ENCODE measurements around a stretch of chr3.

DNA sequence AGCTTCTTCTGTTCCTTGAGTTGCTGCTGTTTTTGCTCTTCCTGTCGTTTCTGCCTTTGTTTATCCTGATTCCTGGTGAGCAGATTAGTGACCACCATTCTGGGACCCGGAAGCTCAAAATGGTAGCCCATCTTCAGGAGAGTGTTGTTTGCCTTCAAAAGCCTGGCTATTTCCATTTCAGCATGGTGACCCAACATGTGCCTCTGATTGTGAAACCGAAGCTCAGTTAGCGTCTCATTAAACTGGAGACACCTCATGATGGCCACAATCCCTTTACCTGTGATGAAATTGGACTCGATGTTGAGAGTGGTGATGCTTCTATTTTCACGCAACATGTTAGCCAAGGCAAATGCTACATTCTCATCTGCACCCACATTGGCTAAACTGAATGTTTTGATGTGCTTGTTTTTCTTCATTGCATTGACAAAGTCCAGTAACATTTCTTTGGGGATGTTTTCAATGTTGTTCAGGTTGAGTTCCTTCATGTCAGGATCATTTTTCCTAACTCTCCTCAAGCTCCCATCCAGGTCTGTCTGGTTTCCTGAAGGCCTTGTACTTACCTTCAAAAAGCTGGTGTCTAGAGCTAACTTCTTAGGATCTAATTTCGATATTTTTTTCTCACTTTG is 3.2 kb downstream of the LMOD3 start:
- PRO-cap, result no peak
- RAMPAGE, long total RNA, 4 experiments, result no peak in any of the 4 experiments

- PRO-cap, result unidirectional peak, minus-strand start at chr3:69353581; unidirectional peak, minus-strand start at chr3:69353687
- RAMPAGE, long total RNA, 4 experiments, result start-site peak on the minus strand in 3 of 4 experiments, at chr3:69353547-69353771 at its widest, 18 to 34 reads per replicate
Observed at GRCh38 chr3:69353126-69354182, 32.4 kb downstream of the FRMD4B start.

DNA sequence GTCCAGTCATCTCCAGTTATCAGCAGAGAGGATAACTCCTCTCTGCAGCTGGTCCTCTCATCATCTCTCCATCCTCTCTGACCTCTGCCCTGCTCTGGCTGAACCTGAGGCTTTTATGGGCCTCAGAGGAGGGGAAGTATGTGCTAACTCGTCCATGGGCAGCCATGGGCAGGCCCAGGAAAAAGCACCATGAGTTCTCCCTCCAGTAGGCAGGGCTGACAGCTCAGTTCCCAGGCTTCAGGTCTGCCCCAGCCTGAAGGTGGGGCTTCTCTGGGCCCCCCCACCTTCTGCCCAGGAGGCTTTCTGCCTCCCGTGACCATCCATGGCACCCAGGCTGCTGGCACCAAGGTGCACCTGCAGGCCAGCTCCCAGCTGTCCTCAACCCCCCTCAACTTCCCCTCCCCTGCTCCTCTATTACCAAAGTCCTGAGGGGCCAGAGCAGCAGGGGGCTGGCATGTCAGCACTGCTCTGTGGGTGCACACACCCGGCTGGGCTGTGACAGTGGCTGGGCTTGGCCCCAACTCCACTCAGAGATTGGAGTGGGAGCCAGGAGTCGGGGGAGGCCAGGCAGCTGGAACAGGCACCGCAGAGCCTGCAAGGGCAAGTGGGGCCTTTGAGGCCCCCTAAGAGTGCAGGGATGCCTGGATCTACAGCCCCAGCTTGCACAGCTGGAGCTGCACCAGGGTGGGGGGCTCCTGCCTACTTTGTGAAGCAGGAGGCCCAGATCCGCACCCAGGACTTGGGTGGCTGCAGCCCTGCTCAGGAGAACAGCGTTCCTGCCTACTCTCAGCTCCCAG is 99.0 kb upstream of the FRMD4B start:
- PRO-cap, result no peak
- RAMPAGE, long total RNA, 4 experiments, result no peak in any of the 4 experiments

DNA sequence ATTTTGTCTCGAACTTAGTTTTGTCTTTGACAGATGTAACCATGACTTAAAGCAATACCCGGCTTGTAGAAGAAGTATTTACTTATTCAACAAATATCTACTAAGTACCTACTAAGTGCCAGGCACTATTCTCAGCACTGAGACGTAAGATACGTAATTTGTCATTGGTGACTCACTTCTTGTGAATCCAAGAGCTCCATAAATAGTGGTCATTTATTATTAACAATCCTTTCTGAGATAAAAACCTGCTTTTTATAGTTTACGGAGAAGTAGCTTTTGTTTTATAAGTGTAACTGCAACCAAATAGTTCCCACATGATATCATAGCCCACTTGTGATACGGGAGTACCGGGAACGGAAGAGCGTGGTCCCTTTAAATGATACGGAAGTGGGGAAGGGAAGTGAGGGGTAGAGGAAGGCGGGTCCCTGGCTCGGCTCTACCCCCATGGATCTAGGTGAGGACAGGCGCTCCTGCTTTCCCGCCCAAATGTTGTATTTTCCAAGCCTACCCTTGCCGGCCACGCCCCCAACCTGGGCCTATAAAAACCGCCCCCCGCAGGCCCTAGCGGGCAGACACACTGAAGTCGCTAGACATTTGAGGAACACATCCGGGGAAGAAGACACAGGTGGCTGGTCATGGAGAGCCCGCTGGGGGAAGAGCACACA is 260.0 kb downstream of the MITF start:
- PRO-cap, result no peak
- RAMPAGE, long total RNA, 4 experiments, result no peak in any of the 4 experiments

- PRO-cap, result no peak
- RAMPAGE, long total RNA, 4 experiments, result no peak in any of the 4 experiments
Observed at GRCh38 chr3:70956061-70956541, 627.4 kb downstream of the FOXP1 start.

DNA sequence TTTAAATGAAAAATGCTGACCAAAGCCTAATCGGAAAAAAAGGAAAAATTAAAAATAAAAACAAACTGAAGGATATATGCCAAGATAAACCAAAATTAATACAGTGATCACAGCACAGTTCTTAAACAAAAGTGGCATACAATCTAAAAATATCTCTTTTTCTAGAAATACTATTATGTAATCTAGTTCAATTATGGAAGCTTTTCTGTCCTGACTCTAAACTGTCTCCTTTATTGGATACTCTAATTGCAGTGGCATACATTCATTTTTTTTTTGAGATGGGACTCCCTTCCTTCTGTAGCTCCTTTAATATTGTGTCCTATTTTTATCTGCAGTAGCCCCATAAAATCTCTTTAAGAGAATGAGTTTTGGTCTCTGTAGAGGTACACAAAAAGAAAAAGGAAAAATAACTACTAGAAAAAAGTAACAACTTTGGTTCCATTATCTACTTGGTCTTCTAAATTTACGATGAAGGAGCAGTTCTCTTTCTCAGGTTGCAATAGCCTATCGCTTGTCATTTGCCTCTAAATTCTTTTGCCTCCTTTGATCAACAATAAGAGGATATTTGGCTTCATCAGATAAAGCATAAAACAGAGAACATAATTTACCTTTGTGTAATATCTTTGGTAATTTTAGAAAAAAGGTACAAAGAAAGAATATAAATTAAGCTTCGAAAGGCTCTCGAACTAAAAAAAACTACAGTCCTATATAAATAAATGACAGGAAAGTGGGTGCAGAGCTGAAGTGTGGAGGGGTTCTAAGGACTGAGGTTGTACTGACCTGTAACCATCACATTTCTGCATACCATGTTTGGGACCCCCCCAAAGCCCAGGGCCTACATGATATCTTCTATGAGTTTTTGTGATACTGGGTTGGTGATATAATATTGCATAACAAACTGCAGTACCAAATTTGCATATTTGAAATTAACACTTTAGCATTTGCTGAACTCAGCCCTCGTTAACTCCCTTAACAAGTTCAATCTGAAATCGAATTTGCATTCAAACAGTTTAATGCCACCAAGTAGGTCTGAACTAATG is 626.3 kb downstream of the FOXP1 start:
- PRO-cap, result no peak
- RAMPAGE, long total RNA, 4 experiments, result start-site peak on the minus strand in 1 of 4 experiments, centred at position 602 of the sequence, 15 reads per replicate

DNA sequence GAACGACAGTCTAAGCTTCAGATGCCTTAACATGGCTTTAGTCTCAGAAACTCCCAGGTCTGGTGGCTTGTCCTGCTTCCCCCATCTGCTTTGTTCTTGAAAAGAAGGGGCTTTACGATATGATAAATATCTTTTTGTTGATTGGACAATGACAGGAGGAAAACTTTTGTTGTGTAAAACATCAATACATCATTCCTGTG is 535.9 kb downstream of the FOXP1 start:
- PRO-cap, result no peak
- RAMPAGE, long total RNA, 4 experiments, result no peak in any of the 4 experiments

GRCh38 chr3:71066139-71066645 is 517.3 kb downstream of the FOXP1 start:
- PRO-cap, result unidirectional peak, minus-strand start at chr3:71066375
- RAMPAGE, long total RNA, 4 experiments, result no peak in any of the 4 experiments

DNA sequence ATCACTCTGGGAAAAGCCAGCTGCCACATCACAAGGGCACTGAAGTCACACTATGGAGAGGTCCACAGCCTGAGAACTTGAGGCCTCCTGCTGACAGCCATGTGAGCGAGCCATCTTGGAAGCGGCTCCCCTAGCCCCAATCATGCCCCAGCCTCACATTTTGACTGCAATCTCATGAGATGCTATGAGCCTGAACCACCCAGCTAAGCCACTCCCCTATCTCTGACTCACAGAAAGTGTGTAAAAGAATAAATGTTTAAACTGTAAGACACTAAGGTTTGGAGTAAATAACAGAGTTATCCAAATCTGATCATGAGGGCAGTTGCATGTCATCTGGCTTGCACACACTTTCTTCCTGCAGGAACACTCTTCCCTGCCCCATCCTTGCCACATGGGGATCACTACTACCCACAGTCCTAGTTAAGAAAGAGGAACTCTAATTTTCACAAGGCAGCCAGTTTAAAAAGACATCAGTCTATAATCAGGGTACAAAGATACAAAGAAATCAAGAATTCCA is 494.2 kb downstream of the FOXP1 start:
- PRO-cap, result no peak
- RAMPAGE, long total RNA, 4 experiments, result no peak in any of the 4 experiments

DNA sequence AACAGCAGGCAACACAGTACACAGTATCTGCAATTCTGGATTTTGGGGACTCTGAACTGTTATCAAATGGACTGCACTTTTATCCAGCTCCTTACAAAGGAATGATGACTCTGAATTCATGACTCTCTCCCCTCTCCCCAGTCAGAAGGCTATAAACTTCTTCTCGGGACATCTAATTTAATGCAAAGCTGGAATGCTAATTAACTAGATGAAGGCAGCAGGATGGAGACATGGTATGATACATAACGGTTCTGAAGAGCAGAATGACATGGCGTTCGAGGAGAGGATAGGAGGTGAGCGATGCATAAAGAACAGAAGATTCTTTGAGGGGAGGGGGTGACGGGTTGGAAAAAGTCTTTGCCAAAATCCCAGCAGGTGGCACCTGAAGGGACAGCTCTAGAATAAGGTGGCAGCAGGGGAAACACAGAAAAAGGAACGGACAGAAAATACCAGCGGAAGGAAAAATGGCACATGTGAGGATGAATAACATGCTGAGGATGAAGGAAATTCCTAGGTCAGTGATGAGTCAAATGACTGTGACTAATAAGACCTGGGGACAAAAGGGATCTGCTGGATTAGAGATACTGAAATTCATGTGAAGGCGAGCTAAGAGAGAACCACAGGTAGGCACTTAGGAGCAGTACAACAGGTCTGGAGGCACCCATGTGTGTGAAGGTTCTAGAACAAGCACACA is 482.7 kb downstream of the FOXP1 start:
- PRO-cap, result no peak
- RAMPAGE, long total RNA, 4 experiments, result start-site peak on the minus strand in 1 of 4 experiments, centred at position 188 of the sequence, 7 reads per replicate

- PRO-cap, result no peak
- RAMPAGE, long total RNA, 4 experiments, result start-site peak on the minus strand in 1 of 4 experiments, at chr3:71142704-71142774 at its widest, 5 reads per replicate
Observed at GRCh38 chr3:71142554-71142888, 441.0 kb downstream of the FOXP1 start.

GRCh38 chr3:71210180-71211025 is 373.1 kb downstream of the FOXP1 start:
- PRO-cap, result bidirectional peak, plus-strand start at chr3:71210667, minus-strand start at chr3:71210529
- RAMPAGE, long total RNA, 4 experiments, result no peak in any of the 4 experiments

DNA sequence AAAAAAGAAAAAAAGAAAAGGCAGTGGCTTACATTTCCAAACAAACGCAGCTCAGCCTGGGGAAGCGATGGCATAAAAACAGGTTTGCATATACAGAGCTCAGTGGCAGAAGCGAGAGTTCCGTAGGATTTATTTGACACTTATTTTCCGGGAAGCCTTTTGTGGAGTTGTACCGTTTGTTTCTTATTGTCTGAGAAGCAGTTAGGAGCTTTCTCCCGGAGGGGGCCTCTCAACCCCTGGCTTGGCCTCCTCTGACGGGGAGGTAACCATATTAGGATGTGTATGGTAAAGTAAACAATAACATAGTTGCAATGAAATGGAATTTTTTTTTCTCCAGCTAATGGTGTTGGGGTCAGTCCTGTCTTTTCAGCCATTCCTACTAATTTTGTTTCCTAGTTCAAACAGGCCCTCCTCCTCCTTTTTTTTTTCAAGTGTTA is 338.5 kb downstream of the FOXP1 start:
- PRO-cap, result no peak
- RAMPAGE, long total RNA, 4 experiments, result no peak in any of the 4 experiments

DNA sequence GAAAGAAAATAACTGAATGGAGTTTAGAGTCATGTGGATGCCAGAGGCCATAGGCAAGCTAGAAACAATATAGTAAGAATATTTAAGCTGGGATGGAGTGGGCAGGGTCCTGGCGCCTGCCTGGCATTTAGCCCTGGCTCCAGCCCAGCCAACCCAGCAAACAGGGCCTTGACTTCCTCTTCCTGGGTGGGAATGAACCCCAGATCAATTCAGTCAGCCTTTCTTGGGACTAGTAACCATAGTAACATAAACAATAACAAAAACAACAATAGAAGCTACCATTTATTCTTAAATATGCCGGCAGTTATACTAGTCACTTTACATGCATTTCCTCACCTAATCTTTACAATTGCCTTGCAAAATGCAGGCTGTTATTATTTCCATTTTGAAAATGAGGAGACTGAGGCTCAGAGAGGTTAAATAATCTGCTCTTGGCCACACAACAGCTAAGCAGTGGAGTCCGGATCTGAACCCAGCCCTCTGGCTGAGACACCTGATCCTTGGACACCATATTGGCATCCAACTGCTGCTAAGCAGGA is 334.4 kb downstream of the FOXP1 start:
- PRO-cap, result no peak
- RAMPAGE, long total RNA, 4 experiments, result no peak in any of the 4 experiments

GRCh38 chr3:71254079-71254786 is 329.3 kb downstream of the FOXP1 start:
- PRO-cap, result no peak
- RAMPAGE, long total RNA, 4 experiments, result no peak in any of the 4 experiments

DNA sequence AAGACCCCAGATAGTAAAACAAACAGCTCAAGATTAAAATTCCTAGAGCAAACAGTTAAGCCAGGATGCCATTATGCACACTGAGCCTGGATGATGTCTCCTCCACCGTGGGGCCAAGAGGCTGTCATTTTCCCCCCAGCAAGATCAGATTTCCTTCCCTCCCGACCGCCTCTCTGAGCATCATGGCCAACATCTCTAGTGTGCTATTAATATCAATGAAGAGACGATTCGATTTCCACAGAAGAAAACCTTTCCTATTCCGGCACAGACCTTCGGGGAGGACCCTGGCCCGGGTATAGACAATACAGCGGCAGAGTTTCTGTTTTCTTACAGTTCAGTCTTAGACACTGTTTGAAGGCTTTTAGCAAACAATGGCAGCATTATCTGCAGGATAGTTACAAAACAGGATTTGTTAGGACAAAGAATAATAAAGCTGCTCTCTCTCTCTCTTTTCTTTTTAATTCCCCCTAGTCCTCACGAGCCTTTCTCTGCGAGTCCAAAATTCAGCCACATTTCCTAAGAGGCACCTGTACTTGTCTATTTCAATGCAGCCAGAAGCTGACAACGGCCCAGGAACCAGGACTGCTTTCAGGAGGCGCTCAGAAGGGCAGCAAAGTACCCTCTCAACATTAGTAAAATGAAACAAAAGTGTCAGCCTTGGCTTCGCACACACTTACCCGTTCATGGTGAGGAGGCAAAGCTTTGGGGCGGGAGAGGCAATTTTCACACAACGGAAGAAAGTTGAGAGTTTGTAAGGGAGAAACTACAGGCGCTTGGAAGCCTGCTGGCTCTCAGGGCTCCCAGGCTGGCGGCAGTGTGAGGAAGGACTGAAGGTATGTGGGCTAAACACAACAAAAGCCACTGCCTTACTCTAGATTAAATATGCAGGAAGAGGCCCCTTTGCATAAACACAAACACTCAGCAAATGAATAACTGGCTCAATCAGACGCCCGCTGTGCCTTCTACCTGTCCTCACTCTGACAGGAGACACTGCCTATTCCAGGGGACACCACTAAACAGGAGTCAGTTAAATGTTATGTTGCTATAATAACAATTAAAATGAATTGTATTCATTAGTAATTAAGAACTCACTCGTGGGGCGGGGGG is 278.0 kb downstream of the FOXP1 start:
- PRO-cap, result unidirectional peak, minus-strand start at position 829 of the sequence
- RAMPAGE, long total RNA, 4 experiments, result start-site peak on the minus strand in 1 of 4 experiments, centred at position 768 of the sequence, 17 reads per replicate

- PRO-cap, result no peak
- RAMPAGE, long total RNA, 4 experiments, result no peak in any of the 4 experiments
Observed at GRCh38 chr3:71372291-71372810, 211.2 kb downstream of the FOXP1 start.

GRCh38 chr3:71428787-71429818 is 154.4 kb downstream of the FOXP1 start:
- PRO-cap, result no peak
- RAMPAGE, long total RNA, 4 experiments, result no peak in any of the 4 experiments

DNA sequence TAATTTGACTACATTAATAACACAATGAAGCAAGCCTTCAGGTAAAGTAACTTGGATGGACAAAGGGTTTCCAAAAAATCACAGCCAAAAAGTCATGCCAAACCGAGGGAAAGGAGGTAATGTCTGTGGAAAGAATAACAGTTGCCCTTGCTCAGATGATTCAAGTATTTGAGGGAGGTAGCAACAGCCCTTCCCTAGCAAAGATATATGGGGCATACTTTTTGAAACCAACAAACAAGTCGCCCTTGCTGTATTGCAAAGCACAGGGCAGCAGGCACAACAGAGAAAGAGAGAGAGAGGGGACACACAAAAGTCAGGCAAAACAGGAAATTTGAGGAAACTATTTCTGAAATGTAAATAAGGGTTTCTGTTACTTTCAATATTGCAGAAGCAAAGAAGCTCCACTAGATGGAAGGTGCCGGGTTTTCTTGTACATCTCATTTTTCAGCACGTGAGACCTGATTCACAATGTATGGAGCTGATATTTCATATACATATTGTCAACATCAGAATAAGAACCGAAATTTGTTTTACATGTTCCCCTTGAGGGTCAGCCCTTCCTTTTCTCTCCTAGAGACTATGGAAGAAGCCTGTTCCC is 127.5 kb downstream of the FOXP1 start:
- PRO-cap, result no peak
- RAMPAGE, long total RNA, 4 experiments, result no peak in any of the 4 experiments

GRCh38 chr3:71728872-71729337 is 3.7 kb upstream of the EIF4E3 start:
- PRO-cap, result no peak
- RAMPAGE, long total RNA, 4 experiments, result no peak in any of the 4 experiments

Measured in transverse colon (tissue), 4 donors.